Skeletal muscle cell (primary cell): Measurements from ENCODE around the gene PDLIM7.

DNA sequence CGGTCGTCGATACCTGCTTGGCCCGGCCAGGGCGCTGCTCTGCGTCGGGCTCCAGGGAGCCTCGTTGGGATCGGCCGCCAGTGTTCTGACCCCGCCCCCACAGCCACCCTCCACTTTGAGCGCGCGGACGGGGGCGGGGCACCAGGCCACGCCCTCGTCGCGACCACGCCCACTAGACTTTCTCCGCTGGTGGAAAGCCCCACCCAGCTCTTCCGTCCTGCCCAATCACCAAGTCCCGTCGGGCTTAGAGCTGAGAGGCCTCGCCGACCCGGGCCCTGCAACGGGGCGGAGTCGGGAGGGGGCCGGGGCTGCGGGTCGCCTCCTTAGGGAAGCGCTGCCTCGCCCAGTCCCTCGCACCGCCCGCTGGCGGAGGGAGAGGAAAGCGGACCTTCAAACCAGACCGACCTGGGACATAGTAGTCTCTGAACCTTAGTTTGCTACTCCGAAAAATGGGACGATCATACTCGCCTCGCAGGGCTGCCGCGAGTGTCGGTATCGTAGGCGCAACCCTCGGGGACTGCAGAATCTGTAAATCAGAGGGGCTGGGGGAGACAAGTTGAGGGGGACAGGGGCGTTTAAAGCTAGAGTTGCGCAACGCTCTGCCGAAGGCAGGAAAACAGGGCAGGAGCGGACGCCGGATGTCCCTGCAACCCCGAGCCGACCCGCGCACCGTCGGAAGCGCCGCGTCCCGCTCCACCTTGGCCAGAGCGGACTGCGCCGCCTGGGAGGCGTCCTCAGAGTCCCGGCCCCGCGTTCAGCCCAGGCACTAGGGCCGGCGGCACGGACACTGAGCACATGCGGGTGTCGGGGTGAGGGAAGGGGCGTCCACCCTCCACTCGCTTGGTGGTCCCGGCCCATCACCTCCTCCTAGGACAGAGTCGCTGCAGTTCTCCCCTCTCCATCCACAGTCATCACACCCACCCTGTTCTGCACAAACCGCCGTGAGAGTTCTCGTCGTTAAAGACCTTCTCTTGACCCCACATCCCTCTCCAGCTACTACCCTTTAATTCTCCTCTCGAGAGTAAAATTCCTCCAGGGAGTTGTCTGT is at the start of gene PDLIM7:
PDLIM7 (minus strand) TSS at position 90 of the 1,048 bp plus-strand sequence.
- RRBS = 5% methylated on average over 12 of the region's 90 CpGs

DNA sequence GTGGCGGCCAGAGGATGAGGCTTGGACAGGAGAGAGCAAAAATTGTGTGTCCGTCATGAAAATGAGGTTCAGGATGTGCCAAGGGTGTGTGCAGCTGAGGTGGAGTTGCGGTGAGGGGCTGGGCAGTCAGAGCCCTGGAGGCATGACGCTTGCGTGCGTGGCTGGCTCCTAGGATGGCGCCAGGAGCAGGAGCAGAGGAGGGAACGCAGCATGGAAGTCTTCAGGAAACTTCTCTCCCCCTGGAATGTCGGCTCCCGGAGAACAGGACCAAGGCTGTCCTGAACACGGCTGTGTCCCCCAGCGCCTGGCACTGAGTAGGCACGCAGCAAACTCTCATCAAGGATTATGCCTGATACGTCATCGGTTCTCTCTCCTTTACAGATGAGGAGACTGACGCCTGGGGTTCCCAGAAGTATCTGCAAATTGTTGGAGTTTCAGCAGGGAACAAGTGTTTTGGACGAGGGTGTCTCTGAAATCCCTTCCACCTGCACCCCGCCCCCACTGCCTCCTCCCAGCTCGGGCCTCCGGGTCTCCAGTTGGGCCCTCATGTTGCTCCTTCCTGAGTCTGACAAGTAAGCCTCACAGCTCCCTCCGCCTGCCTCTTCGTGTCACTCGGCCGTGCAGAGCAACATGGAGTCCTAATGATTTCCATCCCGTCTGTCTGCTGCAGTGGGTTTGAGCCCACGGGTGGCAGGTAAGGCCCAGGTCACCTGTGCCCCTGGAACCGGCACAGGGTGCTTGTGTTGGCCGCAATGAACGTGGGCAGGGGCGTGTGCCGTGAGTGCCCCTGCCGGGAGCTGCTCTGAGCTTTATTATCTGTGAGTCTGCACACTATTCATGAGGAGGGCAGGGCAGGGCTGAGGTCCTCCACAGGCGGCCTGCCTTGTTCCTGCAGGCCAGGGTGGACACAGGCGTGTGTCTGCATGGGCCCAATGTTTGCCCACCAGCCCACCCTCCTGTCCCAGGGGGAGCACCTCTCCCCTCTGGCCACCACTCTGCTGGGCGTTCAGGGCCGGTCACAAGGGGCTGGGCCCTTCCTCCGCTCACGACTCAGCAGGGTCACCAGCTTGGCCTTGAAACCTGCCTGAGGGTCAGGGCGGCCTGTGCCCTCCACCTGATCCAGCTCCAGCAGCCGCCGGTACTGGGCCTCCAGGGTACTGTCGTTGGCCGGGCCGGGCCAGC is 6.0 kb upstream of the PDLIM7 start:
- RRBS = 84% methylated on average over 7 of the region's 44 CpGs

GRCh38 chr5:177536195-177536885 is 18.0 kb downstream of the FAM193B start:
- RRBS = 100% methylated on average over 1 of the region's 11 CpGs

DNA sequence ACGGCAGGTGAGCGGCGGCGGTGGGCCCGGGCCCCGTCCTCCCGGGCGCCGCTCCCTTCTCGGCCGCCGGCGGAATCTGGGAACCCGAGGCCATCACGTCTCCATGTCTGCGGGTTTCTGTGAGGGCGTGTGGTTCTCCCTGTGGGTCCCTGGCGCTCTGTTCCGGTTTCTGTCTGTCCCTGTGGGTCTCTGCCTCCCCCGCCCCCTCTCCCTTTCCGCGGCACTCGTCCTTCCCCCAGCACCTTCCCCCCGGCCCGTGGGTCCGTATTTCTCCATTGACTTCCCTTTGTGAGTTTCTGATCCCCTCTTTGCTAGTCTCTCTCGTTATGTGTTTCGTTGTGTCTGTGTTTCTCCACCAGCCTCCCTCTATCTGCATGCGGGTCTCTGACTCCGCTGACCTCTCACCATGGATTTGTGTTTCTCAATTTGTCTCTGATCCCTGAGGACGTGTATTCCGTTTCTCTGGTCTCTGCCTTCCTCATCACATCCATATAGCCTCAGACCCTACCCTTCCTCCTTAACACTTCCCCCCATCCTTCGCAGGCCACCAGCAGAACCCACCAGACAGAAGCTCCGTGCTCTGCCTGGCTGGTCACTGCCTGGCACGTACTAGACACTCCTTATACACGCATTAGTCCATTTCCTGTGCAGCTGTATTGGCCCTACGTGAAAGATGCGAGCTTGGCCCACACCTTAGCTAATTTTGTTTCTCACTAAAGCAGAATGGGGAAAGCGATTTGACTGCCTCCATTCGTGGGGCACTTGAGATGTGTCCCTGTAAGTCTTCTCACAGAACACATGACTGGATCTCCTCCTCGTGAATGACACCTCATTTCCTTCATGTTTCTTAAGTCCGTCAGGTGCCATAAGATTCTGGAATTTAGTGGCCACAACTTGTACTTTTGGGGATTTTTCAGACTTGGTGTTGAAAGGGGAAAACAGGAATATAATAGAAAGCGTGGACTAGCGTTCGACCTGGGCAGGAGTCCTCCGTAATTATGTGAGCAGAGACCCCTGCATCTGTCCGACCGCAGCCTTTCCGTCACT is 645 bp downstream of the B4GALT7 start:
- RRBS = under 1% methylated on average over 9 of the region's 49 CpGs

GRCh38 chr5:178081387-178082259 is 31.7 kb upstream of the N4BP3 start:
- RRBS = no CpG with 5 or more reads among the region's 21 CpGs

GRCh38 chr5:178331349-178332311 is 99.0 kb upstream of the PHYKPL start:
- RRBS = no CpG with 5 or more reads among the region's 21 CpGs

DNA sequence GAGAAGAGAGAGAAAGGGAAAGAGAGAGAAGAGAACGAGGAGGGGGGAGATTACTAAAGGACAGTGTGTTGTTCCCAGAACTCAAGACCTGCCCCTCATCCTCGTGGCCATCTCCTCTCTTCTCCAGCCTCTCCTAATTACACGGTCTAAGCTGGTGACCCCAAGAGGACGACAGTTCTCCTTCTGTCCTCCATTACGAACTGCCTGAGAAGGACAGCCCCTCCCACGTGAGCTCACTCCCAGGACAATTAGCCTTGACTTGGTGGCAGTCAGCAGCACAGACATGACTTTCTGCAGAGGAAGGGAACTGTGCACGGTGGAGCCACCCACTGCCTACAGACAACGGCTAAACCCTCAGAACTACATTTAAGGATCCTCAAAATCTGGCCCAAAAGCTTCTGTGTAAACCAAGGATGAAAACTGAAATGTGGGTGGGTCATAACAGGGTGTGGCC is 99.0 kb downstream of the COL23A1 start:
- RRBS = no CpG with 5 or more reads among the region's 8 CpGs

- RRBS = no CpG with 5 or more reads among the region's 5 CpGs
These were observed 7.1 kb downstream of the CLK4 start for GRCh38 chr5:178619720-178620200.

DNA sequence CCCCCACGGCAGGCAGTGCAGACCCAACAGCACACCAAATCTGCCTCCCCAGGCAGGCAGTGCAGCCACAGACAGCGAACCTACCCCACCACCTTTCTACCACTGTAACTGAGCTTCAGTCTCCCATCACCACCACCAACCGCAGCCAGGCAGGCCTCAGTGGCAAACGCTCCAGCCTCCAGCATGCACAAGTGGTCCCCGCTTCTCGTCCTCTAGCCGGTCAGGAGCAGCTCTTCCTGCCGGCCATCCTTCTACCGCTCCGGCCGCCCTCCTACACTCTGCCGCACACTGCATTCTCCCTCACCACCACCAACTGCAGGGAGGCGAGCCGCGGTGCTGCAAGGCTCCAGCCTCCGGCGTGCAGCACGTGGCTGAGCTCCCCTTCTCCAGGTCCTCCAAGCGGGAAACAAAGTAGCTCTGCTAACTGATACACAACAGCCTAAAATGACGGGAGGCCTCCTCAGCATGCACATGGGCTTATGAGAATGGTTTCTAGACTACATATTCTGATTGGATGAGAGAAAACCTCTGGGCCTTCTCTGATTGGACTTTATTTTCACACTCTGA is 27.3 kb upstream of the ZNF354B start:
- RRBS = 92% methylated on average over 4 of the region's 20 CpGs

- RRBS = no CpG with 5 or more reads among the region's 11 CpGs
These were observed 116.4 kb downstream of the ZNF354C start for GRCh38 chr5:179176560-179177018.

GRCh38 chr5:179288292-179288429 is 57.1 kb downstream of the ADAMTS2 start:
- RRBS = no CpG with 5 or more reads among the region's 5 CpGs

GRCh38 chr5:179574996-179575615 is 24.8 kb downstream of the RUFY1 start:
- RRBS = no CpG with 5 or more reads among the region's 10 CpGs

- RRBS = no CpG with 5 or more reads among the region's 20 CpGs
These were observed 24.7 kb downstream of the HNRNPH1 start for GRCh38 chr5:179598500-179599377.

GRCh38 chr5:179603277-179603891 is 20.1 kb downstream of the HNRNPH1 start:
- RRBS = no CpG with 5 or more reads among the region's 15 CpGs

- RRBS = no CpG with 5 or more reads among the region's 5 CpGs
These were observed 9.2 kb downstream of the HNRNPH1 start for GRCh38 chr5:179614196-179614741.

GRCh38 chr5:179761694-179763007 is 29.5 kb downstream of the MAML1 start:
- RRBS = no CpG with 5 or more reads among the region's 13 CpGs

GRCh38 chr5:179776344-179777341 is 17.1 kb upstream of the LTC4S start:
- RRBS = 92% methylated on average over 3 of the region's 17 CpGs

DNA sequence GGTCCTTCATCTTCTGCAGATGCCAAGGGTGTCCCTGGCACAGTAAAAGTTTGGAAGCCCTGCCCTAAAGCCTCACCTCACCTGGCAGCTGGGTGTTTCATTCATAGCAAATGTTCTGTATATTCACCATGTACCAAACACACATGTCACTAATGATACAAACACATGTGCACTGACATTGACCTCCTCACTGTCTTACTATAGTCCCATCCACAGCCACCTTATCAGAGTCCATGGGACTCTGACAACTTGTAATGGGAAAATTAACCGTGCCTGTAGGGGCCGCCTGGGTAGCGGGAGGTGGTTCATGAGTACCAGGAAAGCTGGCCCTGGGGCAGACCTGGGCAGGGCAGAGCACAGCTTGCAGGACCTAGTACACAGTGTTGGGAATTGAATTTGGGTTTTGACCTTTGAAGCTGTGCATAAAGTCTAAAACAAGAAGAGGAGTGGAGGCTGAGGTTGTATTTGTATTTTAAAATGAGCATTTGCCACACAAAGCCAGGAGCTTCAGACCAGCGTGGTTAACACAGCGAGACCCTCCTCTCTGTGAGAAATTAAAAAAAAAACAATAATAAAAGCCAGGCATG is 6.5 kb upstream of the MGAT4B start:
- RRBS = no CpG with 5 or more reads among the region's 5 CpGs

- RRBS = 9% methylated on average over 47 of the region's 92 CpGs
These were observed 3.8 kb upstream of the SQSTM1 start for GRCh38 chr5:179816537-179817711.